HTR-8/SVneo (cell line): ENCODE data around the gene DENND6A.

DNA sequence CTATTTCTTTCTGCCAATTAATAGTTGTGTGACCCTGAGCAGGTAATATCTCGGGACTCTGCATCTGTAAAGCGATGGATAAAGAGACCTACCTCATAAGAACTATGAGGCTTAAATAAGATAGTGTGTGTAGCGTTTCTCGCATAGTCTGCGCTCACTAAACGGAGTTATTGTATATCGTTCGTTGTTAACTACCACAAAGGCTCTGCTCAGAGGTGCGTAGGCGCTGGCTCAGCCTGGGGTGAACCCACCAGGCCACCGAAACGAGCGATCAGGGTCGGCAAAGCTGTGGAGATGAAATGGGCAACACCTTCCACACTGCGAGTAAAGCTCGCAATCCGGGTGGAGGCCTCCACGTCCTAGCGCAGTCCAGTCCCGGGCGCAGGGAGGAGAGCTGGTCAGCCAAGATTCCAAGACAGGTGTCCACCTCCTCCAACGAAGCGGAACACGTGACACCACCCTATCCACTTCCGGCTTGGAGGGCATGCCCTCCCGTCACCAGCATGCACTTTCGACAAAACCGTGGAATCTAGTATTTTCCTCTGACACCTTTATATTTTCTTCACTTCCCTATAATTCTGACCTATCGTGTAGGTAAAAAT, 395 bp upstream of the PDE12 start:
- RRBS: 18% methylated on average over 5 of the region's 29 CpGs

DNA sequence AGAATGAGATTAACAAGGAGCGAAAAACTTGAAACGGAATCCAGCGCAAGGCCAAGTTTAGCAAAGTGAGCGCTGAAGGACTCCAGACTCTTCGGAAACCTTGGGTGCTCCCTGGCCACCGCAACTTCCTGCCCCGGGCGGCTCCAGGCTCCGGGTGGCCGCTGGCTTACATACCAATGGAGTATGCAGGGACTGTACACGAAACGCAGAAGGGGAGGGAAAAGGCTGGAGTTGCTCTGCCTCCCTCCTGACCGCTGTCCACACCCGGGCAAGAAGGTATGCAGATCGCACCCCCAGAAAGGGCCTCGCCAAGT, 746 bp downstream of the ARF4 start:
- RRBS: 1% methylated on average over 4 of the region's 16 CpGs

DNA sequence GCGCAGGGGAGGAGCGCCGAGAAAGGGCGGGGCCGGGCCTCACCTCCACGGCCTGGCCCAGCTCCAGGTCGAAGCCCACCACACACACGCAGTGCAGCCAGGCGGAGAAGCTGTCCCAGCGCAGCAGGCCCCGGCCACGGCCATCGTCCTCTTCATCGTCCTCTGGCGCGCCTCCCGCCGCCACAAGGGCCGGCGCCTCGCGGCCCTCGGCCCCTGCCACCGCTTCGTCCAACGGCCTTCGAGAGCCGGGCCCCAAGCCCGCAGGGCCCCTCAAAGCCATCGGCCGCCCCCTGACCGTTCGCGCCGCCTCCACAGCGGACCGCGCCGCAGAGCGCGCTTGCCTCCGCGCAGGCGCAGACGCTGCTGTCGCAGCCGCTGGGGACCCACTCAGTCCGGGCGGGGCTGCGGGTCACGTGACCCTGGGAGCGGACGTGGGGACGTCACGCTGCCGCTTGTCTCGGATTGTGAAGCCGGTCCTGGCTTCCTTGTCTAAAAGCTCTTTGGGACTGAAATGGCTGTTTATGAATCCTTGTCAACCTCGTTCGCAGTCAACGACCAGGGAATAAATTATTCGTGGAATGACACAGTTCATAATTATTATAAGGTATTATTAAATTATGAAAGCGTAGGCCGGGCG, at the start of gene DENND6A:
Gene DENND6A (minus strand): TSS at position 339 of the 637 bp plus-strand sequence.
- RRBS: 1% methylated on average over 36 of the region's 65 CpGs

DNA sequence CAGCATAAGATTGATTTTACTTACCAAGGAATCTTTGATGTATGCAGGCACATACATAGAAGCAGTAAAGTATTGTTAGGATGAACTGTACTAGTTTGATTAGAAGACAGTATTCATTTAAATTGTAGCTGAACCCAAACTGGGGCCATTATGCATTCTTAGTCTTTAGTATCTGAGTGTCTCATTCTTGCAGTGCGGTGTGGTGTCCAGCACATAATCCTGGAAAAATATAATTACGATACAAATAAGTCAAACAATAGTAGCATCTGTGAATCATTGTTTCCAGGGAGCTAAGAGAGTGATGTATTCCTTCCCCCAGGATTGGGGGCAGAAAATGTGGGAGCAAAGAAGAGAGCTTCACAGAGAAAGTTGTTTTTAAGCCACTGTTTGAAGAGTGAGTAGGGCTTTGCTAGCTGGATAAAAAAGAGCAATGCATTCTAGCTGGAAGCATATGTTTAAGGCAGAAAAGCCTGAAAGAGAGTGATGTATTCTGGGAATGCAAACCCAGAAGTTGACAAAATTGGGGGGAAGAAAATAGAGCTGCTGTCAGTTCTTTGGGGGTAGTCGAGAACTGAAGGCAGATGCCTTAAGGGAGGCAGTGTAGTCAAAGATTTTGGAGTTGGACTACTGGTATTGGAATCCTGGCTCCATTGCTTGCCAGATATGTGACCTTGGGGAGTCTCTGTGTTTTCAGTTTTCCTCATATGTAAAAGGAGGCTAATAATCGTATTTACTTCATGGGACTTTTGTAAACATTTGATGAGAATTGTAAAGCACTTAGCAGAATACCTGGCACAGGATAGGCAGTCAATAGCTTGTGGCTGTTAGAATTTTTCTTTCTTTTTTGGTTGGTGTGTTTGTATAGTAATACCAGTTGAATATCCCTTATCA, 14.1 kb downstream of the SLMAP start:
- RRBS: no CpG with 5 or more reads among the region's 4 CpGs

GRCh38 chr3:57814969-57815462, 58.9 kb downstream of the SLMAP start:
- RRBS: no CpG with 5 or more reads among the region's 6 CpGs

- RRBS: no CpG with 5 or more reads among the region's 2 CpGs
Observed at GRCh38 chr3:57864429-57865042, 108.4 kb downstream of the SLMAP start.

GRCh38 chr3:57883085-57883780, 125.0 kb upstream of the FLNB start:
- RRBS: no CpG with 5 or more reads among the region's 1 CpG

- RRBS: no CpG with 5 or more reads among the region's 7 CpGs
Observed at GRCh38 chr3:57983169-57983595, 25.0 kb upstream of the FLNB start.

DNA sequence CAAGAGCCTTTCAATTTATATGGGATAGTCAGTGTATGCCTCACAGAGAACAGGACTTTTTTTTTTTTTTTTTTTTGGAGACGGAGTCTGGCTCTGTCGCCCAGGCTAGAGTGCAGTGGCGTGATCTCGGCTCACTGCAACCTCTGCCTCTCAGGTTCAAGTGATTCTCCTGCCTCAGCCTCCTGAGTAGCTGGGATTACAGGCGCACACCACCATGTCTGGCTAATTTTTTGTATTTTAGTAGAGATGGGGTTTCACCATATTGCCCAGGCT, 18.1 kb upstream of the FLNB start:
- RRBS: no CpG with 5 or more reads among the region's 5 CpGs

DNA sequence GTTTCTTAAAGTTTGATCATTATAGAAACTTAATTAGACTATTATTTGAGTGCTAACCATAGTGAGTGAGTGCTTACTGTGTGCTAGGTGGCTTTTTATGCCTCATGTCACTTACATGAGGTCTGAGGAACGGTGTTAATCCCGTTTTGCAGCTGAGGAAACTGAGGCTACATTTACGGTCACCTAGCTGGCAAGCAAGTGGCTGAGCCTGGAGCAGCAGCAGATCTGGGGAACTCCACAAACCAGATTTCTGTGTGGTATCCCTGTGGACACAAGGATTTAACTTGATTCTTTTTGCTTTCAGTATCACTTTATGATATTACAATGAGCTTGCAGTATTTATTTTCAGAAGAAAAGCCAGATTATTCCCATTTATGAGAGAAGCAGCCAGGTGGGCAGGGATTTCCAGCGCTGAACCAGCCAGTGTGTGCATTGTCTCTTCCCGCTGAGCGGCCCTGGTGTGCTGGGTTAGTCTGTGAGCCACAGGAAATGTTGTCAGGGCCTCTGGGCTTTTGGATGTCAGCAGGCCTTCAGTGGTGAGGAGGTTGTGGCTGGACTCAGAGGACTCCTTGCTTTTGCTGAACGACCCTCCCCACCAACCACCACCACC, 32.8 kb downstream of the FLNB start:
- RRBS: no CpG with 5 or more reads among the region's 7 CpGs

- RRBS: no CpG with 5 or more reads among the region's 8 CpGs
Observed at GRCh38 chr3:58048145-58048832, 40.1 kb downstream of the FLNB start.

DNA sequence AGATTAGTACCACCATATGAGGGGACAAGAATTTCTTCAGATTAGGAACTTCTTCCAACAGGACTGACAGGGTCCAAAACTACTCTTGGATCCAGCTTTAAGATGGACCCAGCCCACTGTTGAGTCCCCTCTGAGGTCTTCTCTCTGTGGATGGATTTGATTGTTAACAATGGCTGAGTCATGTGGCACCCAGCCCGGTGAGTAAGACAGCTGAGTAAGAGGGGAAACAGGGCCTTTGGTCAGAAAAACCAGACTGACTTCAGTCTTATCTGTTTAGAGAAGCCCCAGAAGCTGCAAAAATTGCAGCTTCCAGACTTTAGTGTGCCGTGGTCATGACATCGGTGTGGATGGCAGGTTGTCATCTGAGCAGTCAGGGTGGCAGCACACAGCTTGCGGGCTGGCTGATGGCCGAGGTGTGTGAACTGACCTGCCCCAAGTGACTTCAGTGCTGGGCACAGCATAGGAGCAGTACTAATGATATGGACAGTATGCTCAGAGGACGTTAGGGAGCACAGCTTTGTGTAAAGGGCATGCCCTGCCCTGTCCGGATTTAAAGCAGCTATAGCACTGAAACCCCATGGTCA, 44.2 kb downstream of the FLNB start:
- RRBS: no CpG with 5 or more reads among the region's 7 CpGs

DNA sequence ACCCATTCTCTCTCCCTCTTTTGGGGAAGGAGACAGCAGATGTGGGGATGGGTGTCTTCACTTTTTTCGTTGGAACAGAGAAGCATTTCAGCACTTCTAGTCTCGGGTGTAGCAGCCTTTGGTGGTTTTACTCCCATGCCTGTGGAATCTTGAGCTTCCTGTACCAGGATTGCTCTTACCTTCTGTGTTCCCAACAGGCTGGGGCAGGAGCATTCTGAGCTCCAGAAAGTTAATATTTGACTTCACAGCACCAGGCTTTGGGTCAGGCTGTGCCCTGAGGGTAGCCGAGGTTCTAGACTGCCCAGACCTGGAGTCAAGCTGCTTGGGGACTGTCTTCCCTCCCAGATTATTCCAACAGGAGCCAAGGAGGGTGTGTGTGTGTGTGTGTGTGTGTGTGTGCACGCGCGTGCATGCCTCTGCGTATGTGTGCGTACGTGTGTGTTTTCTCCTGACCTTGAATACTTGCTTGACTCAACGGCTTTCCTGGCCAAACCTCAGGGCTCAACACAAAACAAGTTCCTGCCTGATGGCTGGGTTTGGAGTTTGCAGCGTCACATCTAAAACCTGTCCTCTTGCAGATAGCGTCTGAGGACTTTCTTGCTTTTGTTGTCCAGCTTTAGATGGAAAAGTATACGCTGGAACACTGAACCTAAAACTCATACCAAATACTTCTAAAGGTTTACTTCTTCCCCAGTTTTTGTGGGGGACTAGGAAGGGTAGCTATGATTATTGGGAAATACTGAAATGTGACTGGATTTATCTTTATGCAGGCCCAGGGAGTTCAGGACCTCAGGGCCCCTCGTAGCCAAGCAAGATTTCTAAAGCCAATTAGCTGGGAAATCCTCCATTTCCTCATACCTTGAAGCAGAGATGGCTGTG, 94.9 kb downstream of the FLNB start:
- RRBS: no CpG with 5 or more reads among the region's 14 CpGs

GRCh38 chr3:58107522-58108119, 99.4 kb downstream of the FLNB start:
- RRBS: no CpG with 5 or more reads among the region's 8 CpGs

GRCh38 chr3:58135379-58135723, 75.4 kb downstream of the DNASE1L3 start:
- RRBS: no CpG with 5 or more reads among the region's 1 CpG

- RRBS: no CpG with 5 or more reads among the region's 8 CpGs
Observed at GRCh38 chr3:58355710-58356539, 23.2 kb downstream of the PXK start.

- RRBS: no CpG with 5 or more reads among the region's 3 CpGs
Observed at GRCh38 chr3:58386809-58387332, 46.8 kb downstream of the PDHB start.

- RRBS: no CpG with 5 or more reads among the region's 6 CpGs
Observed at GRCh38 chr3:58521000-58521537, 15.9 kb downstream of the ACOX2 start.

DNA sequence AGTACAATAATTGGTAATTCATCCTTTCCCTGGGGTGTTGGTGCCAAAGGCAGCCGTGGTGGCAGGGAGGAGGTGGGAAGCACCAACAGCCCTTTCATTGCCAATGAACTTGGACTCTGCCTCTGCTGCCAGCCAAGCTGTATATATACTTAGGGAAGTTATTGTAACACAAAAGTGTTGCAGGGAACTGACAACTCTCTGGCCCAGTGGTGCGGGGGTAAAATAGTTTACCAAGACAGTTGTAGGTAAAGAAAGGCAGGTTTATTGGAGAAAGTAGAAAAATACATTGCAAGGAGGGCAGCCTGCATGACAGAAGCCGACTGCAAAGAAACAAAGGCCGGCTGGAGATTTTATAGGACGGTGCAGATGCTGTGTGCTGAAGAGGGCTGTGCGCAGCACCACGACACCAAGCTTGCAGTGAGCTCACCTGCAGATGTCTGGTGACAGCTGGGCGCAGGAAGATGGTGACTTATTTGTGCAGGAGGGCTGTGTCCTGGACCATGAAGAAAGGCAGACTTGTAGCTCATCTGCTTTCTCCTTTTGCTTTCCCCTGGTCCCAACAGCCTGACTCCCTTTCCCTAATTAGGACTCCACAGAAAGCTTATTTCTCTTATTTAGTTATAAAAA, 4.1 kb upstream of the FAM3D start:
- RRBS: no CpG with 5 or more reads among the region's 8 CpGs

GRCh38 chr3:58841973-58842257, 175.3 kb upstream of the FAM3D start:
- RRBS: no CpG with 5 or more reads among the region's 9 CpGs